Esophagus squamous epithelium (tissue), 4 donors: ENCODE results near the gene DYNC1LI2.

GRCh38 chr16:66650856-66651282, 45.7 kb downstream of the CMTM4 start:
- PRO-cap, result no peak
- RAMPAGE, long total RNA, 4 experiments, result no peak in any of the 4 experiments

DNA sequence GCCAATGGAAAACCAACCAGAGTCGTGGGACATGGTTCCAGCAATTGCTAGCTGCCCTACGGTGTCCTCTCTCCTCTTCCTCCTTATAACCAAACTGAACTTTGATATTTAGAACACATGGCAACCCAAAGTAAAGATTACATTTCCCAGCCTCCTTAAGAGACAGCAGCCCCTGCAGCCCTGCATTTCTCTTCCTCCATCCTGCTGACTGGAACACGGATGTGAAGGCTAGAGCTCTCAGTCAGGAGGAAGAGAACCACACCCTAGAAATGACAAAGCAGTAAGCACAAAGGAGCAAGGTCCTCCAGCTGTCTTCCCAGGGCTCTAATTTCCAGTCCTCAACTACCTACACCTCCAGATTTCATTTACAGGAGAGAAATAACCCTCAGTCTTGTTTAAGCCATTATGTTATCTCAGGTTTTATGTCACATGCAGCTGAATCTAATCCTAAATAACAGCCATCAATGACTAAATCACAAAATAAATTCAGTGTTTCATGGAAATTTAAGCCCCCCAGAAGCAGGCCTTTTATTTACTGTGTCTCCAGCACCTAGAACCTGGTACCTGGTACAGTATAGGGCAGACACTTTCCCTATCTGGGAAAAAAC, 10.8 kb downstream of the DYNC1LI2 start:
- PRO-cap, result bidirectional peak, plus-strand start at position 266 of the sequence, minus-strand start at position 203 of the sequence
- RAMPAGE, long total RNA, 4 experiments, result no peak in any of the 4 experiments

GRCh38 chr16:66750799-66752081, at the start of gene DYNC1LI2:
Gene DYNC1LI2 (minus strand): TSS chr16:66751609.
- PRO-cap, result unidirectional peak, minus-strand start at chr16:66751601
- RAMPAGE, long total RNA, 4 experiments, result start-site peak on the minus strand in 4 of 4 experiments, at chr16:66751596-66751615 at its widest, 826 to 2,728 reads per replicate

- PRO-cap, result bidirectional peak, plus-strand start at chr16:67159230, minus-strand start at chr16:67159116; bidirectional peak, plus-strand start at chr16:67159413, minus-strand start at chr16:67159360
- RAMPAGE, long total RNA, 4 experiments, result no peak in any of the 4 experiments
These were observed 590 bp downstream of the TRADD start for GRCh38 chr16:67158945-67159693.

- PRO-cap, result no peak
- RAMPAGE, long total RNA, 4 experiments, result no peak in any of the 4 experiments
These were observed 6.3 kb downstream of the MATCAP1 start for GRCh38 chr16:67177392-67177855.

DNA sequence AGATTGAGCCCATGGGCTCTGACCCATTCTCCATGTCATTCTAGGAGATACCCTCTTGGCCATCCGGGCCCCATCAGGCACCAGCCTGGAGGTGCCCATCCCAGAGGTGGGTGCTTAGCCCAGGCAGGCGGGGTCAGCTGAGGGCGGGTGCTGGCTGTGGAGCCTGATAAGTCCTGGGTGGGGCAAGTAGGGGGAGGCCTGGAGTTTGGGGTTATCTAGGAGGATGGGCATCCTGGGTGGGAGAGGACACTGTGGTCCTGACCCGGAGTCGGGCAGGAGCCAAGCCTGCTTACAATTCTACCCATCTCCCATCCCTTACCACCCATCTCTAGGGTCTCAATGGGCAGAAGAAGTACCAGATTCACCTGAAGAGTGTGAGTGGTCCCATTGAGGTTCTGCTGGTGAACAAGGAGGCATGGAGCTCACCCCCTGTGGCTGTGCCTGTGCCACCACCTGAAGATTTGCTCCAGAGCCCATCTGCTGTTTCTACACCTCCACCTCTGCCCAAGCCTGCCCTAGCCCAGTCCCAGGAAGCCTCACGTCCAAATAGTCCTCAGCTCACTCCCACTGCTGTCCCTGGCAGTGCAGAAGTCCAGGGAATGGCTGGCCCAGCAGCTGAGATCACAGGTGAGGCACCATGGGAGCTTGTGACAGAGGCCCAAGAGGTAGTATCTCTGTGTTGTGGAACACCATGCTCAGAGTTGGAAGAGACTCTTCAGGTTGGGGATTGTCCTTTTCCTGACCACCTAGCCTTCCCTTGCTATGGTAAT, 2.6 kb downstream of the E2F4 start:
- PRO-cap, result no peak
- RAMPAGE, long total RNA, 4 experiments, result start-site peak on the plus strand in 2 of 4 experiments, centred at positions 87 to 573 of the sequence, 23 to 28 reads per replicate

DNA sequence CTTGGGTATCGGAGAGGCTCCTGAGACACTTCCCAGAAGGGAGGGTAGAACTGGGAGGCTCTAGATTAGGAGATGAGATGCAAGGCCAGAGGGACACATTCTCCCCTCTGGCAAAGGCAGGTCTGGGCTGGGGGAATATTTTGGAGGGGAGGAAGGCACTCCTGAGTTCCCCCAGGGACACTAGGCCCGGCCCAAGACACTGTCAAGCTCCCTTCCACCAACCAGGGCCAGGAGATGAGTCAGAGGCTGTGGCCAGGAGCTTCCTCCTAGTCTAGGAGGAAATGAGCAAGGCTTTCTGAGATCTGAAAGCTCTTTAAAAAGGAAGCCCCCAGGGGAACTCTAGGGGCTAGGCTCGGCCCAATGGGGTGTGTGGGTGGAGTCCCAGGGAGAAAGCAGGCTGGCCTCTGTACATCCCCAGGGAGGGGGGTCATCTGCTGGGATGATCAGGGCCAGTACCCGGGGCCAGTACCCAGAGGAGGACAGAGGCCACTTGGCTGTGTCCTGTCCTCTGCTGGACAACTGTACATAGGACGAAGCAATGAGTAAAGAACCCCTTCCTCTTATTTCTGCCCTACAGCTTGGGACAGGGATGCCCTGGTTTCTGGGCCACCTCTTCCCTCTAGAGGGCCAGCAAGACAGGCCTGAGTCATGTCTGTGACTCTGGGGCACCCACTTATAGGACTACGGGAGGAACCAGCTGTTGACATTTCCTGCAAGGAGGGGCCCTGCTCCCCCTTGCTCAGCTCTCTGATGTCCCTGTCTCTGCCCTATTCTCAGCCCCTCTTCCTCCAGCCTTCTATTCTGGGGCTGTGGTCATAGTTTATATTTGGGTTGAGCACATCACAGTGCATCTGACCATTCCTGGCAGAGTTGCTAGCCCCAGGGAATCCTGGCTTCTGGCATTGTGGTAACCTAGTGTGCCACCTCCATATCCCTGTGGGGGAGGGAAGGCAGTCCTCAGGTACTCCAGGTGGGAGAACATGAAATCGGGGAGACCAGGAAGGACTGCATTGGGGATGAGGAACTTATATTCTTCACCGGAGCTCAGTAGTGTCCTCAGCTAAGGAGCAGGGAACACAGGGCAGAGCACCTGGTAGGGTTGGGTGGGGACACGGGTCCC, 2.7 kb downstream of the FHOD1 start:
- PRO-cap, result bidirectional peak, plus-strand start at position 465 of the sequence, minus-strand start at position 282 of the sequence
- RAMPAGE, long total RNA, 4 experiments, result no peak in any of the 4 experiments

DNA sequence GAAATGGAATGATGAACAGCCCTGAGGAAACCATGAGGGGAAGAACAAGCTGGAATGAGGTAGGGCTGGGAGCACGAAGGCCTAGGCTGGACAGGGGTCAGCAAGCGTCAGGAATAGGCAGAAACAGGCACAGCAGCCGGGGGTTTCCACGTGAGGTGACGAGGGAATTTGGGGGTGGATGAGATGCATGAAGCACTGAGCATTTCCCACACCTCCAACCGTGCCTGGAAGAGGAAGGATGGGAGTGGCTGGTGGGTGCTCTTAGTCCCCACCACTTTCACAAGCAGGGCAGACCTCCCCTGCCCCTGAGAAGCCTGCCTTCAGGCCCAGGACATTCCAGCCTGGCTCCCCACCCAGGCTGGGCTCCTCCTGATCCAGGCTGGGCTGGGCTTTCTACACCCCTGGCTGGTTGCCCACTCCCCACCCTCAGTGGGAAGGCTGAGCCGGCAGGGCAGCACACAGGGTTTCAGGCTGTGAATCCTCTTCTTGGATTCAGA, 21.9 kb downstream of the PLEKHG4 start:
- PRO-cap, result no peak
- RAMPAGE, long total RNA, 4 experiments, result no peak in any of the 4 experiments

DNA sequence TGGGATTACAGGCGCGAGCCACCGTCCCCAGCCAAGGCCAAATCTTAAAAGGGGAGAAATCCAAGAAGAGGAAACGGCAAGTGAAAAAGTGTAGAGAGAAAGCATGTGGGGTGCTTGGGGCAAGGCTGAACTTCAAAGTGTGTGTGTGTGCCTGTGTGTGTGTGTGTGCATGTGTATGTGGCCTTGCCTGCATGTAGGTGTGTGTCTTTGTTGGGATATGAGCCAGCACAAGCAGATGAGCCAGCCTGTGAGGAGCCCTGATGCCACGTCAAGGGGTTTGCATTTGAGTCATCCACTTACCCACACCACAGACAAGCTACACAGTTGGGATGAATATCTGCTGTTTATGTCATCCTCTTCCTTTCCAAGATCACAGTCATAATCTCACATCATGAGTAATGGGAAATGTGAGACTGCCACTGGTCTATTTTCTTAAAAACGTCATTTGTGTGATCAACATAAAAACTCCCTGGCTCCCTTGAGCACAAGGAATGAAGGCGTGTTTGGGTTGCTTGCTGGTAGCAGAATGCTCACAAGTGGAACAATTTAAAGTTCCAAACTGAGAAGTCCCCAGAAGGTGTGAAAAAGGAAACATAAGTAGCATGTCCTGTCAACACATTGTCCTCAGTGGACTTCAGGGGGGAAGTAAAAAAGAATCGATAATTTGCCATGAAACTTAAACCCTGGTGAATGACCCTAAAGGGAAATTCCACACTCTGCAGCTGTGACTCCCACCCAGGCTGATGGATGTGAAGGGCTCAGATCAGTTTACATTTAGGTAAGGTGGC, 14.8 kb downstream of the KCTD19 start:
- PRO-cap, result unidirectional peak, plus-strand start at position 487 of the sequence
- RAMPAGE, long total RNA, 4 experiments, result no peak in any of the 4 experiments

GRCh38 chr16:67347212-67347657, 20.6 kb downstream of the LRRC36 start:
- PRO-cap, result no peak
- RAMPAGE, long total RNA, 4 experiments, result no peak in any of the 4 experiments

- PRO-cap, result bidirectional peak, plus-strand start at chr16:67462377, minus-strand start at chr16:67462108
- RAMPAGE, long total RNA, 4 experiments, result no peak in any of the 4 experiments
These were observed 19.1 kb downstream of the ATP6V0D1 start for GRCh38 chr16:67461634-67462566.

GRCh38 chr16:67463116-67463566, 17.8 kb downstream of the ATP6V0D1 start:
- PRO-cap, result no peak
- RAMPAGE, long total RNA, 4 experiments, result no peak in any of the 4 experiments

- PRO-cap, result no peak
- RAMPAGE, long total RNA, 4 experiments, result no peak in any of the 4 experiments
These were observed 19.0 kb upstream of the AGRP start for GRCh38 chr16:67502253-67502933.

DNA sequence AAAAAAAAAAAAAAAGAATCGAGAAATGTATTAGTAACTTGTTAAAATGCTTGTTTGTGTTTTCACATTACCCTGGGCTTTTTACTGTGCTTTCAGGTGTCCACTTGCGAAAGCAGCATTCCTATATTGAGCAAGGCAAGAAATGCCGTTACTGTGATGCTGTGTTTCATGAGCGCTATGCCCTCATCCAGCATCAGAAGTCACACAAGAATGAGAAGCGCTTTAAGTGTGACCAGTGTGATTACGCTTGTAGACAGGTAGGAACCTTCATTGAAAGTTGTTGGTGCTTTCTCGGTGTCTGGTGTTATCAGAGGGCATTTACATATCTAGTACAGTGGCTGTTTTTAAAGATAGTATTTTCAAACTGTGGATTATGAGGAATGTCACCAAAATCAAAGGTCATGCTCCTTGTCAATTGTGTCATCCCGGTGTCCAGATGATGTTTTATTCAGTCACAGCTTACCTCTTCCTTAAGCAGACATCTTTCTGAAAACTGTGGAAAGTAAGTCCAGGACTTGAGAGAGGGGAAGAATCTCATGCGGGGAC, 18.4 kb upstream of the CARMIL2 start:
- PRO-cap, result no peak
- RAMPAGE, long total RNA, 4 experiments, result no peak in any of the 4 experiments

- PRO-cap, result no peak
- RAMPAGE, long total RNA, 4 experiments, result no peak in any of the 4 experiments
These were observed 7.3 kb downstream of the ACD start for GRCh38 chr16:67652573-67653322.

GRCh38 chr16:67665895-67666579, 513 bp downstream of the ENKD1 start:
- PRO-cap, result no peak
- RAMPAGE, long total RNA, 4 experiments, result start-site peak on the minus strand in 2 of 4 experiments, at chr16:67666098-67666472 at its widest, 6 to 8 reads per replicate

DNA sequence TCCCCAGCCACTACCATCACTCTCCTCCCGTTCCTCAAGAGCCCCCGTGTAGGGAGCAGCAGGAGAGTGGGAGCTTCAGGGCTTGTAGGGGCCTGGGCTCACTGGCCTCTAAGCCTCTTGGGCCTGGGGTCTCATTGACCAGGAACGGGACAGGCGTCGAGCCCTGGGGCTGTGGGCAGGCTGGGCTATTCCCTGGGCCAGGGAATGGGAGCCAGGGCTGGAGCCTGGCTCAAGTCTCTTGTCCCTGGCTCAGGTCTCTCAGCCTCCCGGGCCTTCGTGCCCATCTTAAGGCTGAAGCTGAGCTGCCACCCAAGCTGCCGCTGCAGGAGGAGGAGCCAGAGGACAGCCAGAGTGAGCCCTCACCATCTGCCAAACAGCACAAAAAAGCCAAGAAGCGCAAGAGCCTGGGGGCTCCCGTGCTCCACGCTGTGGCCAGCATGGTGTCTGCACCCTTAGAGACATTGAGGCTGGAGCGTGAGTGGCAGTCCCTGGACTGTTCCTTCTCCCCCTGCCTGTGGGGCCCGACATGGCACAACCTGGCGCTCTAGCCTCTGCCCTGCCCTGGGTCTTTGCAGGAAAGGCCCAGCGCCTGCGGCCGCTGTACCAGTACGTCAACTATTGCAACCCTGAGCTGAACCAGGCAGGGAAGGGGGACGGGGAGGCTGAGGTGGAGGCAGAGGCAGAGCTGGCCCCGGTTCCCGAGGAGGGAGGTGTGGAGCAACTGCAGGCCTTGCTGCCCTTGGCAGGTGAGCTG, 1.2 kb downstream of the C16orf86 start:
- PRO-cap, result unidirectional peak, minus-strand start at position 380 of the sequence
- RAMPAGE, long total RNA, 4 experiments, result no peak in any of the 4 experiments

DNA sequence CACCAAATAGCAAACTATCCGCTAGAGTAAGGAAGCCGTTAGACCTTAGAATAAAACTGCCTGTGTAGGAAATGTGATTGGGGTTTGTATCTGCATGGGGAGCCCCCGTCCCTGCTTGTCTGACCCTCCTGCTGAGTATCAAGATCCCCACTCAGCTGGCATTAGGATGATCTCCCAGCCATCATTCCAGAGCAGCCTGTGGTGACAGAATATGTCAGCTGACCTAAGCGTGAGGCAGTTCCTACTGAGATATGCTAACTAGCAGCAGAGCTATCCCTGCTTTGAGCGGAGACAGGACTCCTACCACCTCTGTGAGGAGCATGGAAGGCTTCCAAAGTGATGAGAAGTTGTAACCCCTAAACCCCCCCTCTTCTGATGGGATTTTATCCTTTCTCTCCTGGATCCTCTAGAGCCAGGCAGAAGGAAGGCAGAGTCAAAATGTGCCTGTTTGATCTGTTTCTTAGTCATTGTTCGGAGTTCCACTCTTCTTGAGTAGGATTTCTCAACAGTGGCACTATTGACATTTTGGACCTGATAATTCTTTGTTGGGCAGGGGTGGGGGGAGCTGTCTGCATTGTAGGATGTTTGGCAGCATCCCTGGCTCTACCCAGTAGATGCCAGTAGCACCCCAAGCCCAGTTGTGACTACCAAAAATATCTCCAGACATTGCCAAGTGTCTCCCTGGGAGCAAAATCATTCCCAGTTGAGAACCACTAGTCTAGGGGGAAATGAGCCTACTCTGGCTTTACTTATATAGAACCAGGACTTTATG, 888 bp upstream of the GFOD2 start:
- PRO-cap, result no peak
- RAMPAGE, long total RNA, 4 experiments, result no peak in any of the 4 experiments

DNA sequence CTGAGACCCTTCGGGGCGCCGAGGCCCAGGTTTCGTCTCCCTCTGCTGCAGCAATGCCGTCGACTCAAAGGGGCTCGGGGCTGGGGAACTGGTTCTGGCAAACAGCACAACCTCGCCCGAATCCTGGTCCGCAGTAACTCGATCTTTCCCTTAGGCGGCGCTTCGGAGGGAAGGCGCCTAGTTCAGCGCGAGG, 420 bp upstream of the THAP11 start:
- PRO-cap, result bidirectional peak, plus-strand start outside the sequence, minus-strand start at position 90 of the sequence
- RAMPAGE, long total RNA, 4 experiments, result no peak in any of the 4 experiments

DNA sequence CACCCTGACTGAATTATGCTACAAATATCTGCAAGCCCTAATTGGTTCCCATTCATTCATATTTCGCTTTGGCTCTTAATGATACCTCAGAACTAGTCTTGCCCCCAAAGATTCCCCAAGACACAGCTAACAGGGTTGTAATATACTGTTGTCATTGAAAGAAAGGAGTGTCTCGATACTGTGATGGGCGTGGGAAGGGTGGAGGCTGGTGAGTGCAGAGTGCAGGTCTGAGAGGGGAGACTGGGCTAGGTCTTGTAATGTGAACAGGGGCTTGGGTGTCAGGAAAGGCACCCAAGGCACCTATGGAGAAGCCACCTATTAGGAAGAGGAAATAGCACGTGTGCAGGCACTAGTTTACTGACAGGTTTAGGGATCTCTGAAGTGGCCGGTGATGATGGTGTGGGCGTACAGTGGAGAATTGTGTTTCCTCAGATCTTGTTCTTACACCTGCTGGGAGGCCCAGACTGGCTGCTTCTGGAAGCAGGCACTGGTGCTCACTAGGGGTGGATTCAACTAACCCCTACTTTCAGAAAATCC, 1.1 kb downstream of the EDC4 start:
- PRO-cap, result no peak
- RAMPAGE, long total RNA, 4 experiments, result no peak in any of the 4 experiments